Endothelial cell (in vitro differentiated cells): ENCODE data around the genes TEKT5 and CIITA.

DNA sequence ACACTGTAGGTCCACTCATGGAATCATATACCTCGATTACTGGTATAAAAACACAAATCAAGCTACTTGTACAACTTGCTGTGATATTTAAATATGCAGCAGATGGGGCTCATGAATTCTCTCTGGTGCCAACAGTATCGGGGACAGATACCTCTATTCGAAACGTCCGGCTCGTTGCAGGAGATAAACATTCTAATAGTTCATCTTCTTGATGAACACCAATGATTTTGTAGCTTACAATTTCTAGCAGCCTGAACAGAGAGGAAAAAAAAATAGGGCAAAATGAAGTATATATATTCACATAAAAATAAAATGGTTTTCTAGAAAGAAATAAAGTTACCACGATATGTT, 13.3 kb downstream of the LITAFD start:
- PRO-cap: no peak

DNA sequence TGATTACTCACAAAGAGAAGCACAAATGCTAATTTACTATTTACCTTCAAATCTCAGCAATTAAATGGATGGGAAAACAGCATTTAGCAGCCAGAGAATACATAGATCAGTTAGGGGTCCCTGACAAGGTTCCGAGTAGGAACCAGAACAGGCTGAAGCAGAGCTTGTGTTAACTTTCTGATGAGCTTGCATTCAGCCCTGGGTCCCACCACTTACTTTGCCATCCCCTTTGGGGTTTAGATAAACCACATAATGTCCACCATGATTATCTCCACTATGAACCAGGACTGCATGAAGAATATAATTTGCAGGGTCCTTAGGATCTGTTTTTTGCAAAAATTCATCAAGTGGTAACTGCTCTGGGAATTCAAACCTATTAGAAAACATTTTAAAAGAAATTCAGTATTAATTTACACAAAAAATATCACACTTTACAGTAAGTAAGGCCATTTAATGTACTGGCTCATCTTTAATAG, 24.1 kb downstream of the LITAFD start:
- PRO-cap: no peak

DNA sequence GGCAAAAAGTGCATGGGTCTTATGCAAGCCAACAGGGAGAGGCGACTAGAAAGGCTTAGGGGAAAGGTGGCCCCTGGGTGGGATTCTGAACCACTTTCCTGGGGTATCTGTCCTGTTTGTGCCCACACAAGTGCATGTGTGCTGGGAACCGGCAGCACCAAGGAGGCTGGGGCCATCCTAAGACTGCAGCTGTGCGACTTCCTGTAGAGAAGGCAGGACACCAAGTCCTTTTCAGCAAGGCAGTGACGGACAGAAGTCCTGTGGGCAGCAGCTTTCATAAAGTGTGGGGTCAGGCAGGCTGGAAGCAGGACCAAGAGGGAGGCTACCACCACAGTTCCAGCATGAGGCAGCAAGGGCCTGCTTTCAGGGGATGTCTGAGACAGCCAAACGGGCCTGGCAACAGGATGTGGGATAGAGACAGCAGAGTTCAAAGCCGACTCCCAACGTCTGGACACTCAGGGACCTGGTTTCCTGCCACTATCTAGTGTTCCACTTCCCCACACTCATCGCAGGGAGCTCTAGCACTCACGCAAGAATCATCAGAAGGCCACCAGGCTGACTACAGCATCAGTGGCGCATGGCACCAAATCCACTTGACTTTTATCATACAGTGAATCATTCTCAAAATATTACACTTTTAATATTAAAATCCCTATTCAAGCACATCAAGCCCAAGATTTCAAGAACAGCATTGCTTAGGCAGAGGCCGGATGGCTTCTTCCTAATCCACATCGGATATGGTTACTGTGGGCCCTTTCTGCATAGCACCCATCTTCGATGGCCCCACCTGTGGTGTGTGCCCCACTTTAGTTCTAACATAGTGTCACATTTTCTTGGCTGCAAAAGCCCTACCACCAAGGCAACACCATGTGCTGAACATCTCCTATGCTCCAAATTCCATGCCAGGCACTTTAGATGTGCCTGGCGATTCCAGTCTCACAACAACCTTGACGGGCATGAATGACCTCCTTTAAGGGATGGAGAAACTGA, 5.2 kb downstream of the USP7 start:
- PRO-cap: unidirectional peak, plus-strand start at position 242 of the sequence

DNA sequence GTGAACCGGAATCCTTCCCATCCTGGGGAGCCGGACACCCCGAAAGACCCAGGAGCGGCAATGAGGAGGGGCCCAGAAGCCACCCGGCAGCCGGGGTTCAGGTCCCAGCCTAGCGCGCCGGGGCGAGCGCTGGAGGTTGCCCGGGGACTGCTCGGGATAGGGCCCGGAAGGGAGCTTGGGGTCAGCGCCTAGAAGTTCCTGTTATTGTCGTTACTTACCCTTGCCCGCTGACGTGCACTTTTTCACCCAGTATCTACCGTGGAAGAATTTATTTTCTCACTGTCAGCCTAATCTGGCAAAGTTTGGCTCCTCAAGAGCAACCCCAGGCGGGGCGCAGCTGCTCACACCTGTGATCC, 448 bp upstream of the USP7 start:
- PRO-cap: bidirectional peak, plus-strand start at position 133 of the sequence, minus-strand start at position 149 of the sequence

- PRO-cap: no peak
Observed at GRCh38 chr16:9105094-9106164, 14.0 kb downstream of the HAPSTR1 start.

DNA sequence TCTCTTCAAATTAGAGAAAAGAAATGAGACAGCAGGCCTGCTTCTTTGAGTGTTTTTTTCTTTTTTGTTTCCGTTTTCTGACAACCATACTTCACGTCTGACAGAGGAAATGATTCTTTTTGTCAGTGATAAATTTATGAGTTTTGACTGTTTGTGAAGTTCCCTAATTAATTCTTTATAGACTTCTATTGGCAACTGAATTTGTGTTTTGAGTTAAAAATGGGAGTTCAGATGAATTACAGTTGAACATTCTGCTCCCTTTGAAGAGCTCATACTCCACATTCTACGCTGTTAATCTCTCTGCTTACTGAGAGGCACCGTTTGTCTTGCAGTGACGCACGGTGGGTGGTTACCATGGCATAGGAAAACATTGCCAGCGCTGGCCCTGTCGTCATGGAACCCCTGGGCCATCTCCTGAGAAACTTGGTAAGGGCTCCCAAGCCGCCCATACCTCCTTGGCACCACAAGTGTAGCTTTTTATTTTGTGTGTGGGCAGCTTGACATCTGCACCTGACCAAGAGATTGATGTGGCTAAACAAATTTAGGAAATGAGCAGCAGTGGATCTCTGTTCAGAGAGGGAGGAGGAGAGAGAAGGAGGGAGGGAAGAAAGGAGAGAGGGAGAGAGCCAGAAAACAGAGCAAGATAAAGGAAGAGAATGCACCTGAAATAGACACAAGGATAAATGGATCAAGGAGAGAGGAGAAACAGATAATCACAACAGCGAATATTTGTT, 398.4 kb downstream of the HAPSTR1 start:
- PRO-cap: no peak

DNA sequence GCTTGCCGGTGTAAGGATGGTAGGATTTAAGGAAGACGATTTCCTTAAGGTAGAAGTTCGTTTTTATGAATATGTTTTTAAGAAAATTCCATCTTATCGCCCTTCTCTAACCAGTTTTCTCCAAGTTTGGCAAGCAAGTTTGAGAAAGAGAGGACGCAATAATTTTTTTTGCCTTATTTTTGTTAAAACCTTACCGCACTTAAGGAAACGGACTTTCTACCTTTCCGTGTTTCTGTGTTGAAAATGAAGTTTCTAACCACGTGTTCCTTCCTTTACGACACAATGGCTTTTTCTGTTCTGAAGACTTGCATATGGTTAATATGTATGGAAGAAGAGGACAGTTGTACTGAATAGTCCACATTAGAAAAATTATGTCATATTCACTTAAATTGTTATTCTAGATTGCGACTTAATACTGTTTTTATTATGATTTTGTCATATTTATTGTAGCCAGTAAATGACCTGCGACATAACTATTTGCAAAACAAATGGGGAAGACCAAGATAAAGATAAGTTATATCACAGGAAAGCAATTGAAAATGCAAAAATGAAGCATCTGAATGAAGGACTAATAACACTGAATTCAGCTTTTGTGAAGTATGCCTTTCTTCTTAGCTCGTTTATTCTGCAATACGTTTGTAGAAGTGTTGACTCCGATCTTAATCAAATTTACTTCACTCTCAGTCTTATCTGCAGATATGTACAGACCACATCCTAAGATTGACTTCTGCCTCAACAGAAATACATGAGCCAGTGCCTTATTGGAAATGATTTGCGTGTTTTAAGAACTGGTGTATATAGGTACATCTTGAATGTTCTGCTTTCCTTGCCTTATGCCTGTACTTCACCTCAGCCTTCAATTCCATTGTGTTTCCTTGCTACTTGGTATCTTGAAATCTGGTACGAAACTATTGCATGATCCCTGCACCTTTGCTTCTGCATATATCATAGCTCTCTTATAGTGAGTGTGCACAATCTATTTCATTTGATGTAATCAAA, 1.1 kb downstream of the ATF7IP2 start:
- PRO-cap: unidirectional peak, minus-strand start at position 244 of the sequence

GRCh38 chr16:10576420-10577062, 3.9 kb downstream of the EMP2 start:
- PRO-cap: no peak

DNA sequence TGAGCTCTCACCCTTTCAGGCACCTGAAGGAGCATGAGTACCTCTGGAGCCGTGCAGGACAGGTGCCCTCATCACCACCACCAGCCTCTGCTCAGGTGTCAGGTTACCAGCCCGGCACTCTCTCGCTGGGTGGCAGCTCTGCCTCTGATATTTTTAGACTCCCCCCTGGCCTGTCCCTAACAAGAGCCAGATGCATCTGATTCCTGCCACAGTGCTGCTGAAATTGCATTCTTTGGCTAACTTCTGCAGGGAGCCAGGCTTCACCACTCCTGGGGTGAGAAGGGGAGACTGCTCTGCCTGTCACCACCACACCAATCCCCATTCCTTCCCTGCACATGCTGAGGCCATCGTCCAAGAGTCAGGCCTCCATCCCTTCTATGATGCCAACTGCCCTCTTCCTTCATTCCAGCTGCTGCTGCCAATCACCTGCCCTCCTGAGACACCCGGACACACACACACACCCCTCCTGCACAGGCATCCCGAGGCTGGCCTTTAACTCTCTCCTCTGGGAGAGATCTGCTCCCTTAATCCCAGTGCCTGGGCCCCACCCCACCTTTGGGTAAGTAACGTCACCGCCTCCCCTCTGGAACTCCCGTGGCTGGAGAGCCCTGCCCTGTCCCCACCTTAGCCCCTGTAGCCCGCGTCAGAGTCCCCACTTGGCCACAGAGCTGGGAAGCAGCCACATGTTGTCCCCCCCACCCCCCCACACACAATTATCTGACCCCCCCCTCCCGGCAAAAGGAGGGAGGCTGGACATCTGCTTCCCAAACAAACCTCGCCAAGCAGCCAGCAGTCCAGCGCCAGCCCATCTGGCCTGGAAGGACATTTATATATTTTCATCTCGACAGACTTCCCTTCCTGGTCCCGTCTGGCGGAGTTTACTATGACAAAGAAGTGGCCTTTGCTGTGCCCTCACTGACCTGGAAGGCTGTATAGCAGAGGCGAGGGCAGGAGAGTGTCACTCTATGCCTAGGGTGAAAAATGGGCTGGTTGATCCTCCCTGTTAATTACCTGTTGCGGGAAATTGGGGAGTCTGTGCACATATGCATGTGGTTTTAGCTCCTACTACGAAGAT, 2.8 kb downstream of the EMP2 start:
- PRO-cap: no peak

GRCh38 chr16:10598166-10598581, 17.8 kb upstream of the EMP2 start:
- PRO-cap: no peak

- PRO-cap: no peak
Observed at GRCh38 chr16:10646705-10647466, 47.8 kb downstream of the TEKT5 start.

DNA sequence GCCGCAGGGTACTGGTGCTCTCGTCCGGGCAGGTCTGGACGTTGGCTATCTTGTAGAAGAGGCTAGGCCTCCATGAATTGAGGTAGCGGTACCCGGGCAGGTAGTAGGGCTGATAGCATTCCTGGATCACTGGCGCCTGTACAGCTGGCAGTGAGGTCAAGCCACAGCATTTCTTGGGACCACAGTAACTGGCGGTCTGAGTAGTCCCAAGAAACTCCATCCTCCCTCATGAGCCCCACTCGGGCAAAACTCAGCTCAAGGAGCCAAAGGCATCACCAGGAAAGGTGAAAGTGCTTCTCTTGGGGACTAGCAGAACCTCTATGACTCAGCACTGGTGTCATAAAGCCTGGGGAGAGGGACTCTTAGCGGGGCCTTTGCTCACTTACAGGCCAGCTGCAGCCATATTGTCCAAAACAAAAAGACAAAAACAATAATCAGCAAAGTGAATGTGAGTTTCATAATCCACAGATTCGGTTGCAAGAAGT, at the start of gene TEKT5:
TEKT5 (minus strand) TSS at position 277 of the 485 bp plus-strand sequence.
- PRO-cap: no peak

GRCh38 chr16:10774825-10775642, 31.4 kb downstream of the NUBP1 start:
- PRO-cap: no peak

DNA sequence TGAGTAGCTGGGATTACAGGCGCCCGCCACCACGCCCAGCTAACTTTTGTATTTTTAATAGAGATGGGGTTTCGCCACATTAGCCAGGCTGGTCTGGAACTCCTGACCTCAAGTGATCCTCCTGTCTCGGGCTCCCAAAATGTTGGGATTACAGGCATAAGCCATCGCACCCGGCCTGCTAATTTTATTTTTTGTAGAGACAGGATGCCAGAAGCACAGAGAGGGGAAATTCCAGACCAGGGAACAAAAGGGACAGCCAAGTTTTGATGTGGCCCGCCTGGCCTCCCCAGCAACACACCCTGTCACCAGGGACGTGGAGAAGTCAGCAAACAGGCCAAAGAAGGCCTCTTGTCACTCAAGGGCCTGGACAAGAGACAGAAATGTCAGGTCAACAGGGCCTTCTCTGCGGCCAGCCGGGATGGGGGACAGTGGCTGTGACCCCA, 8.9 kb upstream of the TVP23A start:
- PRO-cap: no peak

DNA sequence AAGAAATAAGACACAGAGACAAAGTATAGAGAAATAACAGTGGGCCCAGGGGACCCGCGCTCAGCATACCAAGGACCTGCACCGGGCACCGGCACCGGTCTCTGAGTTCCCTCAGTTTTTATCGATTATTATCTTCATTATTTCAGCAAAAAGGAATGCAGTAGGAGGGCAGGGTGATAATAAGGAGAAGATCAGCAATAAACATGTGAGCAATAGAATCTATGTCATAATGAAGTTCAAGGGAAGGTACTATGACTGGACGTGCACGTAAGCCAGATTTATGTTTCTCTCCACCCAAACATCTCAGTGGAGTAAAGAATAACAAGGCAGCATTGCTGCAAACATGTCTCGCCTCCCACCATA, 10.9 kb upstream of the TVP23A start:
- PRO-cap: no peak

GRCh38 chr16:10876693-10877523, at the start of gene CIITA:
Gene CIITA (plus strand): TSS chr16:10877202.
- PRO-cap: no peak

DNA sequence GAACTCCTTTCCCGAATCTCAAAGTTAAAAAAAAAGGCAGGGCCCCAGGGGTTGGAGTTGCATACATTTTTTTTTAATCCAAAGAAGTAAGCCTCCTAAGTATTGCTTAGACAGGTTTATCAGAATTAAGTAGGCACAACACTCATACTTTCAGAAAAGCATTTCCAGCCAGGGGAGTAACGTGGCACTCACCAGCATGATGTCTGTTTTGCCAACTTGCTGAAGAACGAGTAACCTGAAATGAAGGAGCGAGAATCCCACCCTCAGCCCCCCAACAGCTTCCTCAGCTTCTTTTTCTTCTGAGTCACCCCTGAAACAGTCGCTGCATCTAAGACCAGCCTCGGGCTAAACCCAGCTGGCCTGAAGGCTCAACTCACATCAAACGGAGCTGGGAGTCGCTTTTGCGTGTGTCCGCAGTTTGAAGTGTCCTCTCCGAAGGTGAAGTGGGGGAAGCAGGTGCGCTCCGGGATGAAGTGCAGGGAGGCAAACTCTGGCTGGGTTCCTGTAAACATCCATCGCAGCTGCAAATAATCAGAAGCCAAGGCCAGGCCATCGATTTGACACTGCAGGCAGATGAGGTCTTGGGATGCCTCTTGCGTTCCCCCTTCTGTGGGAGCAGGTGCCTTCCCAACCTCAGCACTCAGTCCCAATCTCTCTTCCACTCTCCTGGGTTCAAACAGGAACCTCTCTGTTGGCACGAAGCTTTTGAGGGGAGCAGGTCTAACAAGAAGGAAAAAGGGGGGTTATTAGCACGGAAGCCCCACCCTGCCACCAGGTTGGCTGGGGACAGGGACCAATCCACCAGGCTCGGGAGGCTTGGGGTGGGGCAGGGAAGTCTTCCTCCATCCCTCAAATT, 13.2 kb downstream of the DEXI start:
- PRO-cap: no peak

DNA sequence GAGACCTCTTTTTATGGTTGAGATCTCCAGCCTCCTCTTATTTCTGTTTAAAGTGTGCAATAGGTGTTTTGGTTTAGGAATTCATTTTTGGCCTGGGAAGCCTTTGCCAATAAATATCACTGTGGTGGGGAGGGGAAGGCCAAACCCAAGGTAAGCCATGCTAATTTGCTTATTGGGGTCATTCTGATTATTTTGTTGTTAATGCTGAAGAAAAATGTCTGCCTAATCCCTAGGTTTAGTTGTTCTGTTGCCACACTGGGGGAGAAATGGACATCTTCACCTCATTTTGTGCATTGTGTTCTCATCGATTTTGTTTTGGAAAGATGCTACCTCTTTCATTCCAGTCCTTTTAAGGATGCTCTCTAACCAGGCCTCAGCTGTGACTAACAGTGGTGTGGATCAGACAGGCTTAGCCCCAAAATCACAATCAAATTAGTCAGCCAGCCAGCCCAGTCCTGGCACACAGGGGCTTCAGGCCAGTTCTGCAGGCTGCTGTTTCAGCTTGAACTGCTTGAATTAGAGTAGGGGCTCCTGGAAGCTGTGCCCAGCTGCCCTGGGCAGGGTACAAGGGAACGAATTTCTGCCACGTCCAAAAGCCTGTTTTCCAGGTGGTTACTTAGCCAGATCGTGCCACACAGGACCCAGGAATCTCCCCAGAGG, 60.5 kb downstream of the CLEC16A start:
- PRO-cap: no peak

- PRO-cap: no peak
Observed at GRCh38 chr16:11010554-11011296, 66.4 kb downstream of the CLEC16A start.

GRCh38 chr16:11032780-11033235, 88.4 kb downstream of the CLEC16A start:
- PRO-cap: no peak